ENCODE data around the gene FKBP9.

DNA sequence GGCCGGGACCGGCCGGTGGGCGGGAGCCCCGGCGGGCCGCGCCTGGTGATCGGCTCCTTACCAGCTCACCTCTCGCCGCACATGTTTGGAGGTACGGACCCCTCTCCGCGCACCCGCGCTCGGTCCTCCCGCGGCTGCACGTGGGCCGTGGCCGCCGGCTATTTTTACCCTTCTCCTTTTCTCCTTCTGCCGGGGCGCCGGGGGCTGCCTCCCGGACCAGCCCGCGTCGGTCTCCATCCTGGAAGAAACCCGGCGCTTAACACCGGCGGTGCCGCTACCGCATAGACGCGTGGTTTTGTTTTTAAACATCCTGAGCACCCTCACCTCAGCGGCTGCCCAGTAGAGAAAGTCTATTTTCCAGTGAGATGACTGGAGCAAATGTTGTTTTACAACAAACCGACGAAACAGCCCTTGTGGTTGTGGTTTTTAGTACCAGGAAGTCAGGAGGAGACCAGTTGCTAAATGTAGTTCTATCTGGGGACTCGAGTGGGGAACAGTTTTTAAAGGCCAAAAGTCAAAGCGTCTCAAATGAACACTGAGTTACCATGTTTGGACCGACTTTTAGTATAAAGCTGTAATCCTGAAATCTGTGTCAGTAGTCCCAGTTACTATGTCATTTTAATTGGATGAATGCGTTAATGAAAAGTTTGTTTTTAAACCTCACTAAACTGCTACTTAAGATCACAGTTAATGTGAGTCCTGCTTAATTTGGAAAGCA, 1.5 kb downstream of the ZNRF2 start:
- CAGE, long polyA plus RNA: no peak
- RRBS: 0% methylated on average over 5 of the region's 45 CpGs

DNA sequence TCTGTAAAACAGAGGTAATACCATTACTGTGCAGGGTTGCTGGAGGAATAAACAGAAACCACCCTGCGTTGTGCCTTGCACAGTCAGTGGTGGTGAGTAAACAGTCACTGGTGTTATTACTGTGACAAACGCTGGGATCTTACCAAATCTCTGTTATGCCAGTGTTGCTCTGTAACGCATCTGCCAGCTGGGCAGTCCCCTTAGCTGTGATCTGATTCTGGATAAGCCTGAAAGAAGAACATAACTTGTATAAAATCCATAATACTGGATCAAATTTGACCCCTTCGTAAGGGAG, 49.4 kb downstream of the NOD1 start:
- CAGE, long polyA plus RNA: no peak
- RRBS: no CpG with 5 or more reads among the region's 4 CpGs

DNA sequence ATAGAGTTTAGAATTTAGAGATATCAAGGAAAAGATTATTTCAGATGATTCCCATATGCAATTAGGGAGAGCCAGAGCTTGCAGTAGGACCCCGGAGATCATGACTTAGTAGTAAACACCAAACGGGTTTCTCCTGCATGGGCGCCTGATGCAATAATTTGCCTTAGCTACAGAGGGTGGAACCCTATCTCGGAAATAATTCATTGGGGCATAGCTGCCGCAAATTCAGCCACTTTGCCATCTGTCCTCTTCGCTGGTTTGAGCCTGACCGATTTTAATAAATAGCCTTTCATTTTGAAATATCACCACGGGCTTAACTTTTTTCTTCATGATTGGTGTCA, 1.3 kb downstream of the GARS1 start:
- CAGE, long polyA plus RNA: no peak
- RRBS: no CpG with 5 or more reads among the region's 8 CpGs

DNA sequence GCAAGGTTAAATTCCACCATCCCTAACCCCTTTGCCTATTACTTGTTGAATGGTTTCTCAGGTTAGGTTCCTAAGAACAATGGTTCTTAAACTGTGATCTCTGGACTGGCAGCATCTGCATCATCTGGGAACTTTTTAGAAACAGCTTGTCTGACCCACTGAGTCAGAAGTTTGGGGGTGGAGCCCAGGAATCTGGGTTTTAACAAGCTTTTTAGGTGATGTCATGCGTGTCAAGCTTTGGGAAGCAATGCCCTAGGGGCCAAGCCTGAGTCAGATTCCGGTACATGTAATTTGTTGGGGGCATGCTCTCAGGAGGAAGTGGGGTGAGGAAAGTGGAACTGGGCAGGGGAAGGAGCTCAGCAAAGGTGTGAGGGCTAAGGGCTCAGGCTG, 28.3 kb downstream of the MINDY4 start:
- CAGE, long polyA plus RNA: no peak
- RRBS: no CpG with 5 or more reads among the region's 2 CpGs

DNA sequence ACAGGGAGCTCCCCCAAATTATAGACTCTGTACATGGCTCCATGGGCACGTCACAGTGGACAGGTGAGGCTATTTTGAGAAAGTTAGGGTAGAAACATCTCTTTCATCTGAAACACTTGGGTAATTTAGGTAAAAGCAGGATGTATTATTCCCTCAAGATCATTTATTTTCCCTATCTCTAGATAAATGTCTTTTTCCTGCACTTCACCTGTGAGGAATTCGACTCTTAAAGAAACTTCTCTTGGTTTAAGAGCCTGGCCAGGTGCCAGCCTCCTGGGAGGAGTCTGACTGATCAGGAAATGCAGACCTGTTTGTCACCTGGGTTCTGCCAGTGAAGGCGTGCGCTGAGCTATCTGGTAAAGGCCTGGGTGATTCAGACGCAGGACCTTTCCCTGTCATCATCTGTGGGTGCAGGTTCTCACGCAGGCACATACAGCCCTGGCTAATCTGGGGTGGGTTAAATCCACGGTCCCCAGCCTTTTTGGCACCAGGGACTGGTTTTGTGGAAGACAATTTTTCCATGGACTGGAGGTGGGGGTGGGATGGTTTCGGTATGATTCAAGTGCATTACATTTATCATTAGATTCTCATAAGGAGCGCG, 65.3 kb upstream of the AQP1 start:
- CAGE, long polyA plus RNA: no peak
- RRBS: no CpG with 5 or more reads among the region's 10 CpGs

DNA sequence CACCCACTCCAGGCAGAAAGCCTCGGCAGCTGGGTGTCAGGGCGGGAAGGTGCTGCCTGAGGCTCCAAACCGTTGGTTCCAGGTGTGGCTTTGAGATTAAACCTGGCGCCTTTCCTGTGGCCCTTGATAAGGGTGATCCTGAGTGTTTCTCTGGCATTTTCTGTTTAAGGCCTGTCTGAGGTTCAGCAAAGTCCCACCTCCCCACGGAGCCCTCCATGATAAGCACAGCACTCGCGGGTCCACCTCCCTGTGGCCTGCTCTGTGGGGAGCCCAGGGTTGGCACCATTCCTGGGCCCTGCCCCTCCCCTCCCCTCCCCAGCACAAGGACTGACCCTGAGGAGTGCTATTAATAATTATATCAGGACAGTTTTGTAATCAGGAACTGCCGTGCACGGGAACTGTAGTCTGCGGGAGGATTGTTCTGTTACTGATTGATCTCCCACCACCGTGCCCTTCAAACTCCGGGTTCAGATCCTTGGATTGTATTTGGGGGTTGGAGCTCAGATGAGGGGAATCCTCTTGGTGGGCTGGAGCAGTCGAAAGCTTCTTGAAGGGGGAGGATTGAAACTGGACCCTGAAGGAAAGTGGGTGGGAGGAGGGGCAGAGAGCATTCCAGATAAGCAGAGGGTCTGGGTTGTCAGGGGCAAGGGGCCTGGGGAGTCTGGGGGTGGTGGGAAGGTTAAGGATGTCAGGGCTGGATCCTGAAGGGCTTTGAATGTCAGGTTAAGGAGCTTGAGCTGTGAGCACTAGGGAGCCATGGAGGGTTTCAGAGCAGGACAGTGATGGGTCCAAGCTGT, 14.3 kb upstream of the AQP1 start:
- CAGE, long polyA plus RNA: no peak
- RRBS: no CpG with 5 or more reads among the region's 13 CpGs

- CAGE, long polyA plus RNA: no peak
- RRBS: no CpG with 5 or more reads among the region's 2 CpGs
Measured at GRCh38 chr7:31947936-31948273, 122.3 kb downstream of the PDE1C start.

DNA sequence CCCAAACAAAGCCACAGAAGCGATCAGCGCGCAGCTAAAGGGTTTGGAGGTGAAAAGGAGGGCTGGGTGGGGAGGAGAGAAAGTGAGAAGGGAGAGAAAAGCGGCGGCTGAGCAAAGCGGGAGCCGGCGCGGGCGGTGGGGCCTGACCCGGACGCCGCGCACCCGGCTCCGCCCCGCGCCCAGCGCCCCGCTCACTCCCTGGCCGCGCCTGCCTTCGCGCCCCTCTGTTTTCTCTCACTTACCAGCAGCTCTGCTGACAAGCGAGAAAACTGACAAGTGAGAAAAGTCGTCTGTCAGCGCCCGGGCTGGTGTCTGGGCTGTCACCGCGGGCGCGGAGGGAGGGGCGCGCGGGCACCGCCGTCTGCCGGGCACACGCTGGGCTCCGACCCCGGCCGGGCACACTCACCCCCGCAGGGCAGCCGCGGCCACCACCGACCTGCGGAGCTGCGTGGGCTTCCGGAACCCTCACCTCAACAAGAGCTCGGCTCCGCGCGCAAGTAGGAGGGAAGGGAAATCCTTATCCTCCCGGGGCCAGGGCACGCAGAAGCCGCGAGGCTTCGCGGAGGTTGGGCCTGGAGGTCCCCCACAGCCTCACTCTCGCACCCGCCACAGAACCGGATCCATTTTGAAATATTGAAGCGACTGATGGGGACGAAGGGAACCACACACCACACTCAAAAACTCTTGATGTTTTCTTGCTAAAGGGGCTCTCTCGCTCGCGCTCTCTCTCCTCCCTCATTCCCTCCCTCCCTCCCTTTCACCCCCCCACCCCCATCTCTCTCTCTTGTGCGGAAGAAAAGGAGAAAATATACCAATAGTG, 740 bp upstream of the PDE1C start:
- CAGE, long polyA plus RNA: no peak
- RRBS: 3% methylated on average over 32 of the region's 68 CpGs

- CAGE, long polyA plus RNA: no peak
- RRBS: no CpG with 5 or more reads among the region's 5 CpGs
Measured at GRCh38 chr7:32865891-32866723, 25.5 kb downstream of the KBTBD2 start.

DNA sequence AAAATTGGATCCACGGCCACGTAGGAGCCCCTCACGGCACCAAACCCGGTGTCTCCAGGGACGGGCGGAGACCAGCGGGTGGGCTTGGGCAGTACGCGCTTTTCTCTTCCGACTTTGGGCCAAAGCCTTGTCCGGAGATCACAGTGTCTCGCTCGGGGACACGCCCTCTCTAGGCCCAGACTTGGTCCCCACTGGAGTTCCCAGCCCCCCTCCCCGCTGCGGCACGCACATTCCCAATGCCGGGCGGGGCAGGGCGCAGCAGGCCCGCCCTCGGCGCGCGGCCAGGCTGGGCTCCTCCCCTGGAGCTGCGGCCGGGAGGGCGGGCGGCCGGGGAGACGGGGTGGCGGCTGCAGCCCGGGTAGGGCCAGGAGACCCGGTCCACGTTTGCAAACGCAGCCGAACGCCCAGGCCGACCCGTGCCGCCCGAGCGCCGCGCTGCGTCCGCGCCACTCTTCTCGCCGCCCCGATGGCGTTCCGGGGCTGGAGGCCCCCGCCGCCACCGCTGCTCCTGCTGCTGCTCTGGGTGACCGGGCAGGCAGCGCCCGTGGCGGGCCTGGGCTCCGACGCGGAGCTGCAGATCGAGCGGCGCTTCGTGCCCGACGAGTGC, at the start of gene FKBP9:
TSS of gene FKBP9 (plus strand) at position 333 of the 607 bp plus-strand sequence.
- CAGE, long polyA plus RNA: start-site peak on the plus strand centred at position 364 of the sequence, 108 bp wide, 1,337 and 1,219 reads in 2 replicates
- RRBS: 1% methylated on average over 37 of the region's 69 CpGs

DNA sequence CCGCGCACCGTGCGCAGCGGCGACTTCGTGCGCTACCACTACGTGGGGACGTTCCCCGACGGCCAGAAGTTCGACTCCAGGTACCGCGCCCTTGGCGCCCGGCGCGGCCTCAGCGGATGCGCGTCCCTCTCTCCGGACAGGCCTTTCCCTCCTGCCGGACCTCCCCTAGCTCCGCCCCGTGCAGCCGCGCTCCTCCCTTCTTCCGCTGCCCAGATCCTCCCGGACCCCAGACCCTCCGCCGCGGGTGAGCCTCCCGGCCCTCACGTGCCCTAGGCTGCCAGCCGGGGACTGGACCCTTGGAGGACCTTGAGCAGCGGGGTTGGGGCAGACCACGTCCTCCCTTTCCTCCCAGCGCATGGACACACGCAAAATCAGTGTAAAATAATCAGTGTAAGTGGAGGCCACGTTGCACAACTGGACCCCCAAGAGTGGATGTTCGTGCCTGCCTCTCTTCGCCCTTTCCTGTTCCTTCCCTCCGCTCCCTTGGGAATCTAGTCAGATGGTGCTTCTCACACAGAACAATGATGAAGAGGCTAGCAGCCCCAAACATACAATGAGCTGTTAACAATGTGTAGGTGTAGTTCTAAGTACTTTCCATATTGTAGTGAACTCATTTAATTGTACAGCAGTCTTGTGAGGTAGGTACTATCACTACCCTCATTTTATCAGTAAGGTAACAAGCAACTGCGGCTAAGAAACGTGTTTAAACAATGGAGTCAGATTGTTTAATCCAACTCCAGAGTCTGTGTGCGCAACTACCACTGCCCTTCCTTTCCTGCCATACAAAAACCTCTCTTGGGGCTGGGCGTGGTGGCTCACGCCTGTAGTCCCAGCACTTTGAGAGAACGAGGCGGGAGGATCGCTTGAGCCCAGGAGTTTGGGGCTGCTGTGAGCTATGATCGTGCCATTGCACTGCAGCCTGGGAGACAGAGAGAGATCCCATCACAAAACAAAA, 752 bp downstream of the FKBP9 start:
- CAGE, long polyA plus RNA: no peak
- RRBS: 2% methylated on average over 7 of the region's 53 CpGs

GRCh38 chr7:33062041-33062244, 633 bp downstream of the NT5C3A start:
- CAGE, long polyA plus RNA: no peak
- RRBS: no CpG with 5 or more reads among the region's 8 CpGs

DNA sequence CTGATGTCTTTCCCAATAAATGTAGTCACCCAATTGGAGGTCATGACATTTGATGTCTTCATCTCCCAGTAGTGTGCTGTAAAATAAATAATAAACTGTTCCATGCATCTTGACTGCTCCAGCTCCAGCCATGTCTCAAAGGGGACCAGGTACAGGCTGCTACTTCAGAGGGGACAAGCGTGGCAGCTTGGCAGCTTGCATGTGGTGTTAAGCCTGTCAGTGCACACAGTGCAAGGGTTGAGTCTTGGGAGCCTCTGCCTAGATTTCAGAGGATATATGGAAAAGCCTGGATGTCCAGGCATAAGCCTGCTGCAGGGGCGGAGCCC, 7.5 kb upstream of the NT5C3A start:
- CAGE, long polyA plus RNA: no peak
- RRBS: no CpG with 5 or more reads among the region's 2 CpGs

DNA sequence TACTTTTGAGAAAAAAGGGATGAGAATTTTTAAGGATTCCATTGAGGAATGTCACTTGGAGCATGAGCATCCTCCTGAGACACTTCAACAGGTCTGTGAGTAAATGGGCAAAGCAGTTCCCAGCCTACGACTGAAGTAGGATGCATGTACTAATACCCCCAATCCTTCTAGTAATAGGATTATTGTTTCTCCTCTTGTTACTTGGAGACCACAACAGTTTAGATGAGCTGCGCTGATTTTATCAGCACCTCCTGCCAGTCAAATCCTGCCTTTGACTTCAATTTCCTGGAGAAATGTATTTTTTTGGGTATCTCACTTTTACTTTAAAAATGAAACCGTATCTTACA, 832 bp downstream of the BBS9 start:
- CAGE, long polyA plus RNA: no peak
- RRBS: no CpG with 5 or more reads among the region's 3 CpGs

DNA sequence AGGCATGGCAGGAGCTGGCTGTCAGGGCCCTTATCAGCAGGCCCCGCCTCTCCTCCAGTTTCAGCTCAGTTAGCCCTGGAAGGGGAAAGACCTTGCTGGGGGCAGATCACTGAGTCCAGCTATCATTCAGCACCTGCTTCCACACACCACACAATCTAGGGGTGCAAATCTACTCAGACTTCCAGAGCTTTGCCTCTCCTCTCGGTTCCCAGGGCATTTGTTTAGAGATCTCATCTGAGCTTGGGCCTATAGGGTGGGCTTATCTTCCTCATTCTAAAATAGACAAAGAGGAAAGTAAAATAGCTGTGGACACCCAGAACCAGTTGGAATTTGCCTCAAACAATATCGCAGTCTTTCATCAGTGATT, 131.1 kb downstream of the BMPER start:
- CAGE, long polyA plus RNA: no peak
- RRBS: no CpG with 5 or more reads among the region's 3 CpGs

- CAGE, long polyA plus RNA: no peak
- RRBS: no CpG with 5 or more reads among the region's 14 CpGs
Measured at GRCh38 chr7:34821953-34822394, 164.0 kb downstream of the NPSR1 start.

DNA sequence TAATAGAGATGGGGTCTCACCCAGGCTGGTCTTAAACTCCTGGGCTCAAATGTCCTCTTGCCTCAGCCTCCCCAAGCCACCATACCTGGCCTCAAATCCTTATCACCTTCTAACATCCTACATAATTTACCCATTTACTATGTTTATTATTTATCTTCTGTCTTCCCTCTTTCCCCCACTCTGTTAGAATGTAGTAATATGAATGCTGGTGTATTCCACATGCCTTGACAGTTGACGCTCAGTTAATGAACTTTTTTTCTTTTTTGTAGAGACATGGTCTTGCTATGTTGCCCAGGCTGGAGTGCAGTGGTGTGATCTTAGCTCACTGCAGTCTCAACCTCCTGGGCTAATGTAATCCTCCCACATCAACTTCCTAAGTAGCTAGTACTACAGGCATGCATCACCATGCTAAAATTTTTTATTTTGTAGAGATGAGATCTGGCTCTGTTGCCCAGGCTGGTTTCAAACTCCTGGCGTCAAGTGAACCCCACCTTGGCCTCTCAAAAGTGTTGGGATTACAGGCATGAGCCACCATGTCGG, 71.2 kb downstream of the DPY19L1 start:
- CAGE, long polyA plus RNA: no peak
- RRBS: no CpG with 5 or more reads among the region's 3 CpGs

DNA sequence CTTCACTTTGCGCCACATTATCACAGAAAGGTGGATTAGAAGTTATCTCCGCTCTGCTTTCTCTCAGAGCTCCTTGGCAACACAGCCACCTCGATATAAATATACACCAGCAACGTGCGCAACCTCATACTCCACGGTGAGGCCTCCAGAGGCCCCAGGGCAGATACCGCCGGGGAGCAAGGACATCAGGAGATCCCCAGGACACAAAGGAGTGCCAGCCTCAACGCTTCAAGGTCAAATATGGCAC, 121.0 kb upstream of the TBX20 start:
- CAGE, long polyA plus RNA: no peak
- RRBS: no CpG with 5 or more reads among the region's 9 CpGs

GRCh38 chr7:35678352-35678733, 16.6 kb downstream of the HERPUD2 start:
- CAGE, long polyA plus RNA: no peak
- RRBS: no CpG with 5 or more reads among the region's 10 CpGs

DNA sequence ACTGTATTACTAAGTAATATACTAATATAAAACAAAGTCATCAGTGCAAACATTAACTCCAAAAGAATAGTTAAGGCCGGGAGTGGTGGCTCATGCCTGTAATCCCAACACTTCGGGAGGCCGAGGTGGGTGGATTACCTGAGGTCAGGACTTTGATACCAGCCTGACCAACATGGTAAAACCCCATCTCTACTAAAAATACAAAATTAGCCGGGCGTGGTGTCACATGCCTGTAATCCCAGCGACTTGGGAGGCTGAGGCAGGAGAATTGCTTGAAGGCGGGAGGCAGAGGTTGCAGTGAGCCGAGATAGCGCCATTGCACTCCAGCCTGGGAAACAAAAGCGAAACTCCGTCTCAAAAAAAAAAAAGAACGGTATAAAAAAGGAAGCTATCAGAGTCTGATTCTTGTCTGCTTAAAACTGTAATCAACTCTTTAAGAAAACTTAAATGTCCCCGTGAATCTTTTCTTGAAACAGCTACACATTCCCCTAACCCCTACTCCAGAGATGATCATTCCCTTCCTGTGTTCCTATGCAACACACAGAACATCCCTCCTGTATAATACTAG, 4.4 kb downstream of the HERPUD2 start:
- CAGE, long polyA plus RNA: no peak
- RRBS: no CpG with 5 or more reads among the region's 13 CpGs

All from osteoblast (primary cell).